Left colon (tissue), 1 donor: ENCODE results near the genes ATP5ME and SLBP.

DNA sequence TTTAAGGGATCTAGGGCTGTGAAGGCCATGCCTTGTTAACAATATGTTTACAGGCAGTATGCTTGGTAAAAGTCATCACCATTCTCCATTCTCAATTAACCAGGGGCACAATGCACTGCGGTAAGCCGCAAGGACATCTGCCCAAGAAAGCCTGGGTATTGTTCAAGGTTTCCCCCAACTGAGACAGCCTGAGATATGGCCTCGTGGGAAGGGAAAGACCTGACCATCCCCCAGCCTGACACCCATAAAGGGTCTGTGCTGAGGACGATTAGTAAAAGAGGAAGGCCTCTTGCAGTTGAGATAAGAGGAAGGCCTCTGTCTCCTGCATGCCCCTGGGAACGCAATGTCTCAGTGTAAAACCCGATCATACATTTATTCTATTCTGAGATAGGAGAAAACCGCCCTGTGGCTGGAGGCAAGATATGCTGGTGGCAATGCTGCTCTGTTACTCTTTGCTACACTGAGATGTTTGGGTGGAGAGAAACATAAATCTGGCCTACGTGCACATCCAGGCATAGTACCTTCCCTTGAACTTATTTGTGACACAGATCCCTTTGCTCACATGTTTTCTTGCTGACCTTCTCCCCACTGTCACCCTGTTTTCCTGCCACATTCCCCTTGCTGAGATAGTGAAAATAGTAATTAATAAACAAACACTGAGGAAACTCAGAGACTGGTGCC is 63.8 kb downstream of the ZNF732 start:
- PRO-cap = no peak

DNA sequence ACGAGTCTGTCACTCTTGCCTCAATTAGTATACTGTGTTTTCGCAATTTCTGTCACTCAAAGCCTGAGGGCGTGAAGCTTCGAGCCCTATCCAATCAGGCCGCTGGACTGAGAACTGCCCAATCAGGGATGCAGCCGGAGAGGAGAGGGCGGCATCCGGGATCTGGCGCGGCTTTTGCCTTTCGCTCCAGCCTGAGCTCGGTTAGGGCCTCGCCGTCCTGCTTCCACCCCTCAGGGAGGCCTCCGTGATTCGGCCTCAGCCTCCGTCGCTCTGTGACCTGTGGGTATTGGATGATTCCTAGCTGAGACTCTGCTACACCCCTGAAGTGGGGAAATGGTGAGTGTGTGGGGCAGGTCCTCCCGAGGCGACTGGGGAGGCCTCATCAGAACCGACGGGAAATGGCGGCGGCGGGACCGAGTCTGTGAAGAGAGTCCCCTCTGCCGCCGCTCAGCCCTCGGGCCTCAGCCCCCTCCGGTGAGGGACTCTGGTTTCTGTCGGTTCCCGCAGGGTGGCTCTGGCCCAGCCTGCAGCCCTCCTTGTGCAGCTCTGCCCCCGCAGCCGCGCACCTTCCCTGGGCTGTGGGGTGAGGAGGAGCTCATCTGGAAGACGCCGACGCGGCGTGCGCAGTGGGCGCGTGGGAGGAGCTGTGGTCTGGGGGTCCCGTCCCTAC is 48.5 kb downstream of the ZNF141 start:
- PRO-cap = no peak

DNA sequence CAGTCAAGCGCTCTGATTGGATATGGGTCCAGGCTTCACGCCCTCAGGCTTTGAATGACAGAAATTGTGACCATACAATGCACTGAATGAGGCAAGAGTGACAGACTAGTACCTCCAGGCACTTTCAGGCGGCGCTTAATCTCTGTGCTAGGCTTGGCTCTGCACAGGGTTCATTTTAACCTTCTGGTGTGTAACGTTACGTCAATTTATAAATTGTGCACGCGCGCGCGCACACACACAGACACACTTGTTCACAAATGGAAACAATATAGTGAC is 24.8 kb downstream of the ZNF721 start:
- PRO-cap = bidirectional peak, plus-strand start at position 138 of the sequence, minus-strand start outside the sequence

GRCh38 chr4:672222-672653 is 1.8 kb downstream of the ATP5ME start:
- PRO-cap = no peak

- PRO-cap = bidirectional peak, plus-strand start at chr4:673535, minus-strand start at chr4:673403; bidirectional peak, plus-strand start at chr4:673940, minus-strand start at chr4:673905
These were observed 670 bp downstream of the ATP5ME start for GRCh38 chr4:673188-674023.

GRCh38 chr4:674024-674436 is at the start of gene ATP5ME:
ATP5ME (minus strand) TSS chr4:674276.
- PRO-cap = bidirectional peak, plus-strand start at chr4:674500, minus-strand start at chr4:674250

GRCh38 chr4:693126-693743 is 4.3 kb upstream of the SLC49A3 start:
- PRO-cap = no peak

GRCh38 chr4:753977-754921 is 48.6 kb downstream of the PCGF3 start:
- PRO-cap = no peak

- PRO-cap = no peak
These were observed 60.0 kb downstream of the CPLX1 start for GRCh38 chr4:765655-766532.

- PRO-cap = no peak
These were observed 36.9 kb downstream of the CPLX1 start for GRCh38 chr4:788960-789554.

GRCh38 chr4:798869-799378 is 27.0 kb downstream of the CPLX1 start:
- PRO-cap = unidirectional peak, plus-strand start at chr4:799186

- PRO-cap = no peak
These were observed 10.8 kb upstream of the CPLX1 start for GRCh38 chr4:836651-837232.

DNA sequence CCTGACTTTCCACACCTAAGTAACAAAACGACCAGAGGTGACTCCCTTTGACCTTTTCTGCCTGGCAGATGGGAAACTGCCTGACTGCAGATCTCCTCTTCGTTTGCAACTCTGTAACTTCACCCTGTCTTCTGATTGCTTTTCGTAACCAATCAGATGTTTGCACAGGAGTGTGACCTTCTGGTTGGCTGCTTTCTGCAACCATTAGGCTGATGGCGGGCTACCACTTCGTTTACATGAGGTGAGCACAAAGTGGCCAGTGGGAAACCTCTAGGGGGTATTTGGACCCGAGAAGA is 27.3 kb downstream of the GAK start:
- PRO-cap = no peak

DNA sequence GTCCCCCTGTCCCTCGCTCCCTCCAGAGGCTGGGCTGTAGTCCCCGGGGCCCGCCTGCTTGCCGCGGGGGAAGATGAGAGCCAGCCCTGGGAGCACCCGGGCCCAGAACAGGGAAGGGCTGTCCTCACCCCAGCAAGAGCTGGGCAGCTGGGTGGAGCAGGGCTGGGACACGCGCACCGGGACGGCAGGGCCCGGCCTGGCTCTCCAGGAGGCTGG is 853 bp downstream of the DGKQ start:
- PRO-cap = bidirectional peak, plus-strand start at position 127 of the sequence, minus-strand start at position 109 of the sequence

- PRO-cap = no peak
These were observed 2.8 kb upstream of the SLC26A1 start for GRCh38 chr4:996058-996394.

- PRO-cap = no peak
These were observed 4.2 kb upstream of the SLC26A1 start for GRCh38 chr4:997204-997969.

- PRO-cap = no peak
These were observed 22.6 kb downstream of the FGFRL1 start for GRCh38 chr4:1033671-1034795.

DNA sequence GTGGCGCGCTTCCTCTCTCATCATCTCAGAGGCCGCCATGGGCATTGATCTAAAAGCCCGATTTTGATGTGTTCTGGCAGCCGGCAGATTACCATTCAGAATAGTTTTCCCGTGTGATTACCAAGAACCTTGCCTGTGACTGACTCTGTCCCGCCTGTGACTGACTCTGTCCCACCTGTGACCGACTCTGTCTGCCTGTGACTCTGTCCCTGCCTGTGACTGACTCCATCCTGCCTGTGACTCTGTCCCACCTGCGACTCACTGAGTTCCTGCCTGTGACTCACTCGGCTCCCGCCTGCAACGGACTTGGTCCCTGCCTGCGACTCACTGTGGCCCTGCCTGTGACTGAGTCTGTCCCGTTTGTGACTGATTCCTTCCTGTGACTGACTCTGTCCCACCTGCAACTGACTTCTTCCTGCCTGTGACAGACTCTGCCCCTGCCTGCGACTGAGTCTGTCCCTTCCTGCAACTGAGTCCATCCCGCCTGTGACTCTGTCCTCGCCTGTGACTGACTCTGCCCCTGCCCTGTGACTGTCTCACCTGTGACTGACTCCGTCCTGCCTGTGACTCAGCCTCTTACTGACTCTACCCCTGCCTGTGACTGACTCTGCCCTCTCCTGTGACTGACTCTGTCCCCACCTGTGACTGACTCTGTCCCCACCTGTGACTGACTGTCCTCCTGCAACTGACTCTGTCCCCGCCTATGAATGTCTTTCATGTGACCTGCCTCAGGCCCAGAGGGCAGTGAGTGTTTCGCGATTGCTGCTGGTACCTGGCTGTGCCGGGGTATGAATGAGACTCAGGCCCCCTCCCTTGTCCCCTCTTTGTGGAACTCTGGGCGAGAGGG is 9.6 kb upstream of the UVSSA start:
- PRO-cap = bidirectional peak, plus-strand start at position 758 of the sequence, minus-strand start at position 449 of the sequence

DNA sequence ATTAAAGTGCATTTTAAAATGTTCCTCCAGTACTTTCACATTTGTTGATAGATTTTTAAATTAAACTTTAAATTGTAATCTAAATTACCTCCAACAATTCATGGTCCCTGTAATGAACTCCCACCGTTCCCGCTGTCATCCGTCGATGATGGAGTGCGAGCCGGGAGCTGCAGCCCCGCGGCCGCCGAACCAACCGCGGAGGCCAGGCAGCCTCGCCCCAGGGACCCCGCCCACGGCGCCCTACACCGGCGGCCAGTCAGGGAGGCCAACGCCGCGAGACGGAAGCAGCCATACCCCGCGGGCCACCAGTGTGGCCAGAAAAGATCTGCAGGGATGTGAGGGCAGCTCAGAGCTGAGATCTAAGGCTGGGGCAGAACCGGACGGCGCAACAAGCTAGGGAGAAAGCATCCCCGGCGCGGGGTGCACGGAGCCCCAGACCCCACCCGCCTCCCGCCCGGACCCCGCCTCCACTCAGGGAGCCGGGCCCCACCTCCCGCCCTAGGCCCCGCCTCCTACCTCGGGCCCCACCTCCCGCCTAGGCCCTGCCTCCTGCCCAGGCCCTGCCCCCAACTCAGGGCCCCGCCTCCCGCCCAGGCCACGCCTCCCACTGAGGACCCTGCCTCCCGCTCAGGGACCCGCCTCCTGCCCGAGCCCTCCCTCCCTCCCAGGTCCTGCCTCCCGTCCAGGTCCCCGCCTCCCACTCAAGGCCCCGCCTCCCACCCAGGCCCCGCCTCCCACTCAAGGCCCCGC is 103.9 kb downstream of the FAM53A start:
- PRO-cap = bidirectional peak, plus-strand start at position 259 of the sequence, minus-strand start at position 191 of the sequence; unidirectional peak, minus-strand start at position 395 of the sequence

- PRO-cap = bidirectional peak, plus-strand start at chr4:1712373, minus-strand start at chr4:1712319
These were observed at the start of gene SLBP for GRCh38 chr4:1711884-1712578. SLBP (minus strand) TSS chr4:1712319.